ENCODE measurements around the gene PDE4D.

DNA sequence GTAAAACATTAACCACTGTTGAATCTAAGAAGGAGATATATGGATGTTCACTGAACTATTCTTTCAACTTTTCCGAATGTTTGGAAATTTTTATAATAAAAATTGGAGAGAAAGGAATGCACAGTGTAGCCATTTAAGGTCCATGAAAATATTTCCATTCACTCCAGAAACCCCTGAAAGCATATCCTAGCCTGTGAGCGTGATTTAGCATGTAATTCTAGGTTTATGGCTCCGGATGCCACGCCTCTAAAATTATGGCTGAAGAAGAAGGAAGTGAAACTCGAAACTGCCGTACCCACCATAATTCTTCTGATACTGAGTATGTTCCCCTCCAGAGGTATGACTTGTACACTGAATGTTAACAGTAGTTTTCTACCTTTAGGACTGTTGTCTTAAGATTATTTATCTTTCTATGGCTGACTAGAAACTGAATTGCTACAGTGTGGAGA is 78.2 kb upstream of the MIER3 start:
- RRBS, result no CpG with 5 or more reads among the region's 6 CpGs

GRCh38 chr5:57173123-57173805 is 595 bp upstream of the GPBP1 start:
- RRBS, result 2% methylated on average over 10 of the region's 73 CpGs

- RRBS, result no CpG with 5 or more reads among the region's 1 CpG
Observed at GRCh38 chr5:57408623-57409154, 73.9 kb downstream of the ACTBL2 start.

GRCh38 chr5:57435546-57435928 is 47.1 kb downstream of the ACTBL2 start:
- RRBS, result no CpG with 5 or more reads among the region's 1 CpG

- RRBS, result no CpG with 5 or more reads among the region's 2 CpGs
Observed at GRCh38 chr5:57663470-57664012, 180.9 kb upstream of the ACTBL2 start.

GRCh38 chr5:58273505-58274097 is 186.3 kb downstream of the PLK2 start:
- RRBS, result no CpG with 5 or more reads among the region's 4 CpGs

DNA sequence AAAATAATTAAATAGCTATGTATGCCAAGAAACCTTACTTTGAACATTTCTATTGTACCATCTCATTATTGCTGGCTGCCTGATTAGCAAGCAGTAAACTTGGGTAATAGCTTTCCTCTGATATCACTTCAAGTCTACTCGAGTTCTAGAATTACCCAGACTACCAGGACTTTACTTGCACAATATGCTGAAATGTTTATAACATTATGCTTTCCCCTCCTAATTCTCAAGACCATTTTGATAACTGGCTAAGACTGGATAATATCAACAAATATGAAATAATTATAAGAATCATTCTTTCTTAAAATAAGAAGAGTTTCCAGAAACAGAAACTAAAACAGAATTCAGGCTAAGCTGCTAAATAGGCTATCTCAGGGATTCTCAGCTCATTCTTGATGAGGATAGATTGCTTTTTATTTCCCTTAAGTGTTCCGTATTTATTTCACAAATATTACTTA is 512.7 kb downstream of the RAB3C start:
- RRBS, result no CpG with 5 or more reads among the region's 2 CpGs

- RRBS, result no CpG with 5 or more reads among the region's 4 CpGs
Observed at GRCh38 chr5:59250234-59250719, 643.2 kb downstream of the PDE4D start.

GRCh38 chr5:59274904-59275415 is 618.6 kb downstream of the PDE4D start:
- RRBS, result no CpG with 5 or more reads among the region's 5 CpGs

DNA sequence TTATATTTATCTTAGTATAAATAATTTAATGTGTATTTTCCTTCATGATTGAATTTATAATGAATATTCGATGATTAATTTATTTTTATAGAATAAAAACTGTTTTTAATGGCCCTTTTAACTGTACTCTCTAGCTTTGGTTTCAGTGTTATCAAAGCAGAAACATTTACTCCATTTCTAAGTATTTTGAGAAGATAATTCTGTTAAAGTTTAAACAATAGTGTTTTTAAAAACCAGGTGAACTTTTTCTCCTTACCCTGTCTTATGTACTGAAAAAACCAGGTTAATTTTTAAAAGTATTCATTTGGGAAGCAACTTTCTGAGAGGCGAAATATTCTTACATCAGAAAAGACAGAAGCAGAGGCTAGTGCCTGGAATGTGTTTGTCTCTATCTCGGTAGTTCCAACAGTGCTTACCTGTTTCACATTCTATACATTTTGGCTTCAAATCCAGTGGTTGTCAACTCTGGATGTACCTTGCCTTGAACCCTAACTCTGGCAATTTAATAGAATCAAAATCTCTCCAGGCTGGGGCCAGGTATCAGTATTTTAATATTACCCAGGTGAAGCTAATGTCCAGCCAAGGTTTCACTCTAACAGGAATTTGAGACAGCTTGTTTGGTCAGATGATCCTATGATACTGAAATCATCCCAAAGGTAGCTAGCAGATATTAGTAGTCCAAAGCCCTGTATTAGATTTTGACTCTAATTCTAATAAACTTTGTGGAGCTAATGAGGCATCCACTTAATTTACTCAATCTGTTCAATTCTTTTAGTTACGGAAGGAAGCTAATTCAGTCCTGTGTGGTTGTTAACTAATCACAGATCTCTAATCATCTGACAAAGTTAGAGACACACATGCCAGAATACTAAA is 434.3 kb downstream of the PDE4D start:
- RRBS, result no CpG with 5 or more reads among the region's 4 CpGs

DNA sequence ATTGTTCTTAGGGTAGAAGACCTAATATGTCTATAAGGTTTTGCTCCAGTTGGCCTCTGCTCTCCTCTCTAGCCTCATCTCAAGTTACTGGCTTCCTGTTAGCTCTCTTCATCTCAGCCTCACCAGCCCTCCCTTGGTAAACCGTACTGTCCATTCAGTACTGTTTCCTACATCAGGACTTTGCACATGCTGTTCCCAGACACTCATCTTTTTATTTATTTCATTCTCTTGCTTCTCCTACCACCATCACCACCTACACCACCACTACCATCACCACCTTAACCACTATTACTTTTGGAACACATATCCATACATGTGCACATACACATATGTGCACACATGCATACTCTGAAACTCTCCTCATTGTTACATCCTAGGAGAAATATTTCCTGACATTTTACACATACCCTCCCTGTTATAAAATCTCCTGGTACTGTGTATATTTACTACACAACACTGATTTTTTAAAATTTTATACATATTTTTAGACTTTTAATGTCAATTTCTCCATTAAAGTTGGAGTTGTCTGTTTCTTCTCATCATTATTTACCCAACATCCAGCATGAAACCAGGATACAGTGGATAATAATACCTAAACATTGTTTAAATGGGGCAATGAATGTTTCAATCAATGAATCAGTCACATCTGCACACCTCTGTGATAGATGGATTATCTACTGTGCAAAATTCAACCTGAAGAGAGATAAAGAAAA is 428.3 kb downstream of the PDE4D start:
- RRBS, result no CpG with 5 or more reads among the region's 1 CpG

GRCh38 chr5:59584776-59585346 is 308.7 kb downstream of the PDE4D start:
- RRBS, result no CpG with 5 or more reads among the region's 5 CpGs

DNA sequence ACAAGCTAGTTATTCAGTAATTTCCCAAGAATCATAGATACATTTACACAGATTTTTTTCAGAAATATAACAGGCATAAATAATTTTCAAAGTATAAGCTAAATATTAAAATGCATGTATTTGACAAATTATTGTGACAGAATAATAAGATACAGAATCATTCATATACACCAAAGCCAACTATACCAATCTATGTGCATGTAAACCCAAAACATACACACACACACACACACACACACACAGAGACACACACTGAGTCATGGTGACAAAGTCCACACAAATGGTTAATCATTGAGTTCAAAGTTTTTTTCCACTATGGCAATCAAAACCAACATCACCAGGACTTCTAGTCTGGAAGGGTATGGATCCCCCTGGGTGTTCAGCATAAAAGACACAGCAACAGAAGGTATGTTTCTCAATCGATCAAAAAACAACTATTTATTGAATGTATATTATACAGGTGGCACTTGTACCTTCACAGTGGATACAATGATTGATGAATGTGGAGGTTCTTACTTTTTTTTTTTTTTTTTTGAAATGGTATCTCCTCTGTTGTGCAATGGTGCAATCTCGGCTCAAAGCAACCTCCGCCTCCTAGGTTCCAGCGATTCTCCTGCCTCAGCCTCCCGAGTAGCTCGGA is 137.1 kb downstream of the PDE4D start:
- RRBS, result no CpG with 5 or more reads among the region's 6 CpGs

DNA sequence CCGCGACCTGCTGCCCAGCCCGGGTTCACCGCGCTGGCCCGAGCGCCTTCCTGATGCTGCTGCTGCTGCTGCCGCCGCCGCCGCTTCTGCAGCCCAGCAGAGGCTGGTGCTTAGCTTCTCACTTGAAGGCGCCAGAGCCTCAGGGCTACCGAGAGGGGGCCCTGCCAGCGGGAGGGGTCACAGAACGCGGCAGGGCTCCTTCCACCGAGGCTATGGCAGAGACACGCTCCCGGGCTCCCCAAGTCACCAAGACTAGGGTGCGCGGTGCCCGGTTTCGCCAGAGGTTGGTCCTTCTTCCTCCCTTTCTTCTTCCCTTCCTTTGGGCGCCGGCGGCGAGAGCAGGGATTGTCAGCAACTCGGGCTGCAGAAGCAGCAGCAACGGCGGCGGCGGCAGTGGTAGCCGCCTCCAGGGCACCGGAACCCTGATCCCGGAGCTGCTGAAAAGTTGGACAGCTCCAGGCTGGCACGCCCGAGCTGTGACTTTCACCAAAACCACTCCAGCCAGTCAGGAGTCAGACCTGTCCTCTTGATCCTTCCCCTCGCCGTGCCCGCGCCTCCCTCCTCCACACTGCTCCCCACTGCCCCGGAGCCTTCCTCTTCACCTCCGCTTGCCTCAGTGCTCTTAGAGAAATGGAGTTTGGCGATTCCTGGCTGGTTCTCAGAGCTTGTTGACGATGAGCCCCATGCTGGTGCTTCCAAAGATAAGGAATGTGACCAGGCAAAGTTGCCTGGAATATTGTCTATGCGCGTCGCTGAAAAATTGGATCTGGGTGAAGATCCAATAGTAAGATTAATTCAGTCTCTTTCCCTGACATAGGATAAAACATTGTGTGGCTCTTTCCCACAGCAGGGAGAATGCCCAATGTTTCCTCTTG is at the start of gene PDE4D:
Gene PDE4D, minus strand, starts transcription at position 90 of the 875 bp plus-strand sequence.
- RRBS, result 3% methylated on average over 12 of the region's 48 CpGs

GRCh38 chr5:59965129-59965866 is 71.8 kb upstream of the PDE4D start:
- RRBS, result no CpG with 5 or more reads among the region's 3 CpGs

DNA sequence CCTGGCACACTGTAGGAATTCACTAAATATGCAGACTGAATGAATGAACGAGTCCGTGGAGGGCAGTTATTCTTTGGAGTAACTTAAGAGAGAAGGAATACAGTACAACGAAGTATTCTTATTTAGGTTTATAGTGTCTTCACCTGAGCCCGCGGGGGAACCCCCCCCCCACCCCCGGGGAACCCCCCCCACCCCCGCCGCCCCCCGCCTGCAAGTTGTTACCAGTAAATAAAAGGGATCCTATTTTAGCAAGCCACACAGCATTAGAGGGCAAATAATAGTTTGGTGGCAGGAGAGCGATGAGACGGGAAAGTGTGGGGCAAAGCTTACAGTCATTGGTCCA is 353 bp downstream of the ERCC8 start:
- RRBS, result no CpG with 5 or more reads among the region's 11 CpGs

- RRBS, result no CpG with 5 or more reads among the region's 3 CpGs
Observed at GRCh38 chr5:61100674-61100889, 61.7 kb downstream of the SMIM15 start.

DNA sequence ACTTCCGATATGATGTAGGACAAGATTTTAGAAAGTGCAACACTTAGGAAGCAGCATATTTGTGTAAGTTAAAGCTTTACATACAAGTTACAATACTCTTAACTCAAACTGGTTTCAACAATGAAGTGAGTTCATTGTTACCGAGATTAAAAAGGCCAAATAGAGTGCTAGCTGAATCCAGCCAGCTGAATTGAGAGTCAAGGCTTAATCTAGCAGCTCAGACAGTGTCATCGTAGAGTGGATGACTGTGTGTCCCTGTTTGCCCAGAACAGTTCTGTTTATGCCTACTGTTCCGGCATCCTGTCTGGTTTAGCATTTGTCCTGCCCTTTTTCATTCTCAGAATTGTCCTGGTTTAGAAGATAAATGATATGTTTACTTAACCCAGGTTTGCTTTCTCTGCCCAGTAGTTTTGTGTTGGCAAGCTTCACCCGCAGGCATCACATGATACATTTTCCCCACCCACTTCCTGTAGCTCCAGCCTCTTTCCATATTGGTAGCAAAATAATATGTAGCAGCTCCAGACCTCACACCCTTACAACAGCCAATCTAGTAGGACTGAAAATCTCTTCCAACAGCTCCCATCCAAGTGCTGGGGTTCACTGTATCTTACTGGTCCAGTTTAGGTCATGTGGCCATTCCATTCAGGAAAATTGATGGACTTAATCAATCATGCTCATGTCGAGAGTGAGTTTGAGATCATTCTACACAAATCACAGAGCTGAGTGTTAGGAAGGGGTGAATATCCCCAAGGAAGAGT is 41.2 kb upstream of the ZSWIM6 start:
- RRBS, result no CpG with 5 or more reads among the region's 6 CpGs

- RRBS, result no CpG with 5 or more reads among the region's 10 CpGs
Observed at GRCh38 chr5:61301593-61302358, 30.3 kb upstream of the ZSWIM6 start.

Measured in epithelial cell of esophagus (primary cell).